Amniotic epithelial cell (primary cell): ENCODE measurements around a stretch of chr5.

DNA sequence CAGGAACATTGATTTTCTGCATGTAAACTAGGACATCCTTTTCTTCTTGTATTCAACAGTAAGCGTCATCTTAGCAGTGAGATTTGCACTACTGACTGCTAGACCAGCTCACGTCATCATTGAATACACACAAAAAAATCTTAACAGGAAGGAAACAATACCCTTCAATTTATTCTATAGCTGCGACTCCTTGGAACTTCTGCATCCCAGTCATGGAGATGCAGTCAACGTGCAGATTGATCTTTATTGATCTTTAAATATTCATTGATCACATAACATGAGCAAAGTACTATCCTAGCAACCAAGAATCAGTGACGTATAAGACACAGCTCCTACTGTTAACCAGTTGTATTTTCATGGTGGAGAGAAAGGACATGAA lies 135.7 kb downstream of the IRX1 start:
- RRBS = no CpG with 5 or more reads among the region's 5 CpGs

DNA sequence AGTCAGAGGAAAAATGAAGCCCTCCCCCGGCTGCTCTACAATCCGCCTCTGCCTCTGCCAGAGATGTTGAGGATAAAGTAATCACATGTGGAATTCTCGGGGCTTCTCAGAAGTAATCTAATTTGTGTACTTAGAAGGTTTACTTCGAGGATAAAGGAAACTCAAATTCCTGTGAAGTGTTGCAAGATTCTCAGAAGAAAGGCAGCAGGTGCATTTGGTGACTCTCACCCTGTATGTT lies 726.1 kb upstream of the ADAMTS16 start:
- RRBS = no CpG with 5 or more reads among the region's 4 CpGs

- RRBS = no CpG with 5 or more reads among the region's 13 CpGs
These were observed 5.8 kb downstream of the ADAMTS16 start for GRCh38 chr5:5145942-5146402.

- RRBS = no CpG with 5 or more reads among the region's 4 CpGs
These were observed 38.0 kb downstream of the ICE1 start for GRCh38 chr5:5460375-5460971.

DNA sequence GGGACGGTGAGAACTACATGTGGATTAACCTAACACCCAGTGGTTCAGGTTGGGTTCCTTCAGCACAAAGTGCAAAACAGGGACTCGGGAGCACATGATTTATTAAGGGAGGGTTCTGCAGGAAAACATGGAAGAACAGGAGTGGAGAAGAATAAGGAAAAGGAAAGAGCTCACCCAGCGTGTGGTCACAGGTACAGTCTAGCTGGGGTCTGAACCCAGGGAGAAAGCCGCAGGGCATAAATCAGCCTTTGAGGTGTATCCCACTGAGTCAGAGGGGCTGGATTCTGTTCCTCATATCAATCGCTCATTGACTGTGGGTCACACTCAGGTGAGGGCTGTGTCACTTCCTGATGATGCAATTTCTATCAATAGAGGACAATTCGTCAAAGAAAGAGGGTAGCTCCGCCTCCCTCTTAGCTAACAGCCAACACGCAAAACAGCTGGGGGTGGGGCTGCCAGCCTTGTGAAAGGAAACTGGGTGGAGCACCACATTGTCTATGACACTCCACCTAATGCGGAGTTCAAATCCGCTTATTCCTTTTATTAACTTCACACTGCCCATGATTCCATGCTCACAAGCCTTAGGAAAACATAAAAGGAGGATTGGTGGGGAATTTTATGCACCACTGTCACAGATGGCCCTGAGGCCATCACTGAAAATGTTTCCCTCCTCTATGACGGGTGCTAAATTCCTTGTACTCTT lies 176.1 kb downstream of the ICE1 start:
- RRBS = no CpG with 5 or more reads among the region's 11 CpGs

GRCh38 chr5:6485563-6485975 lies 36.9 kb downstream of the UBE2QL1 start:
- RRBS = no CpG with 5 or more reads among the region's 3 CpGs

GRCh38 chr5:6540394-6540956 lies 91.8 kb downstream of the UBE2QL1 start:
- RRBS = no CpG with 5 or more reads among the region's 4 CpGs

DNA sequence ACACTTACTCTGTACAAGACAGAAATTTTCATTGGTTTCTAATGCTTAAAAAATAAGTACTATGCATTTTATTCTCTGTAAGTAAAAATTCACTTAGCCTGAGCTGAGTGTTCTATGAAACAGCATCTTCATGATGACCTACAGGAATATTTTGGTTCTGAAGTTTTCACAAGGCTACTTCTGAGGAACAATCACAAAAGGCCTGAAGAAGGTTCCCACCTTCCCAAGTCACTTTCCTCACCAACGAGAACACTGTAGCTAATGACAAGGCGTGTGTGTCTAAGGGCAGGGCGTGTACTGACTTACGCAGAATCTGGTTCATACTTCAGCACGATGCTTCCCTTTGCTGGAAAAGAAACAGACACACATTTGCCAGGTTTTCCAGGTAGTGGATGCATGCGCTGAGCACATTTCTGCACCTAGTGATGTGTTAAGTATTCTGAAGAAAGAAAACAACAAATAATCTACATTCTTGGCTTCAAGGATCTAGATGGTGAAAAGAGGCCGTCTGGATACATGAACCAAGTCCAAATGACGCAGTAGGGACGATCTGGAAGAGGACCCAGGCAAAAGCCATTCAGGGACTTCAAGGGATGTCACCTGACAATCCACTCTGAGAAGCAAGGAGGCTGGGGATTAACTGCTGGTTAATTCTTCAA lies 30.6 kb downstream of the NSUN2 start:
- RRBS = no CpG with 5 or more reads among the region's 9 CpGs

DNA sequence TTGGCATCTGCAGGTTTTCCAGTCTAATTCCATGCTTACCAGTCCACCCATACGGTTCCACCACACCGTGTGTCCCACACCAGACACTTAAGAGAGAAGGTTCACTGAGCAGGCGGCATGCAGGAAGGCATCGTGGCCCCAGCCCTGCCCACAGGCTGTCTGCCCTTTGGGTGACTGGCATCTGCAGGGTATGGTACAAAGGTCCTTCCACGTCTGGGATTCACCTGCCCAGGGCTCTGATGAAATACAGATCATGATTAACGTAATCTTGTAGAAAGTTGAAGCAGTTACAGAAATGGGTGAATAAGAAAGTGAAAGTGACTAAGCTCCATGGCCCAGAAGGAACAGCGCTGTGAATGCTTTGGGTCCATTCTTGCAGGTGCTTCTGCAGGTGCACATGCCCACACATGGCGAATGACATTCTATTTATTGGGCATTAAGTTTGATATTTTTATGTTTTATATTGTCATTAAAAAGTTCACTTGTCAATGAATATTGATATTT lies 27.1 kb downstream of the SRD5A1 start:
- RRBS = no CpG with 5 or more reads among the region's 8 CpGs

DNA sequence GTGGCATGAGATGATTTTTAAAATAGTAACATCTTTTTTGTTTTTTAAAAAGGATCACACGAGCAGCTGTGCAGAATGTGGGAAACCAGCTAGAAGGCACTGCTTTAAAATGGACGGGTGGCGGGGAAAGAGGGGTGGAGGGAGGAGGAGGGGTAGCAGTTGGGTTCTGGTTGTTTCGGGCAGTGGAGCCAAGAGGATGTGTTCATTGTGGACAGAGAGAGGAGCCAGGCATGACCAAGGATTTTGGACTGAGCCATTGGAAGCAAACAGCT lies 1.6 kb upstream of the TENT4A start:
- RRBS = no CpG with 5 or more reads among the region's 4 CpGs

DNA sequence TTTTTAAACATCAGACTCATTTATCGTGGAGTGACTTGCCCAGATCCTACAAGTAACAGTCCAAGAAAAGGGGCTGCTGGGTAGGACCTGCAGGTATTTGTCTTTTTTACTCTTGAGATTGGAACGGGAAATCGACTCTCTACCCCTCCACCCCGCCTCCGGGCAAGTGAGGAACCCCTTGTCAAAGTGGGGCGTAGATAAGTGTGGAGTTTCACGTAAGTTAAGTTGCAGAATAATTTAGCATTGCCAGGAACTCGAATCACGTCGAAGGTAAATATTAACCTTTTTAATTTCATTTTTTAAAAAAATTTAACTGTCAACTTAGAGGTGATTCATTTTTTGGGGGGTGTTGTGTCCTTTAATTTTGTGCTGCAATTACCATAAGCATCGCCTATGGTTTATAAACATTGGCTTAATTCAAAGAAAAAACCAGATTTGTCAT lies 1.6 kb downstream of the TENT4A start:
- RRBS = no CpG with 5 or more reads among the region's 11 CpGs

DNA sequence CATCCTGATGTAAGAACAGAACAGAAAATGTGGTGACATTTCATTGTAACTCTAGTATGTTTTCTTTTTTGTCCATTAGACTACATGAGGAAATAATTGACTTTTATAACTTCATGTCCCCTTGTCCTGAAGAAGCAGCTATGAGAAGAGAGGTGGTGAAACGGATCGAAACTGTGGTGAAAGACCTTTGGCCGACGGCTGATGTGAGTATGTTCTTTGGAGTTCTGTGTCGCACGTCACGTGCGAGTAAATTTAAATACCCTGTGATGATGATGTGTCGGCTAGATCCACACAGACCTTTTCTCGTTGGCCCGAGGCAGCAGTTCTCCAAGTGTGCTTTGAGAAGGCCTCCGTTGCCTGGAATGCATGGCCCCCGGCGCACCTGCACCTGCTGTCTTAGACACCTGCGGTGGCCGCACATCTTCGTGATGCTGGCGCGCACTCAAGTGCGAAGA lies 24.2 kb downstream of the TENT4A start:
- RRBS = no CpG with 5 or more reads among the region's 20 CpGs

GRCh38 chr5:6757077-6757862 lies 44.0 kb downstream of the TENT4A start:
- RRBS = no CpG with 5 or more reads among the region's 11 CpGs

GRCh38 chr5:6765511-6766134 lies 52.4 kb downstream of the TENT4A start:
- RRBS = no CpG with 5 or more reads among the region's 14 CpGs

DNA sequence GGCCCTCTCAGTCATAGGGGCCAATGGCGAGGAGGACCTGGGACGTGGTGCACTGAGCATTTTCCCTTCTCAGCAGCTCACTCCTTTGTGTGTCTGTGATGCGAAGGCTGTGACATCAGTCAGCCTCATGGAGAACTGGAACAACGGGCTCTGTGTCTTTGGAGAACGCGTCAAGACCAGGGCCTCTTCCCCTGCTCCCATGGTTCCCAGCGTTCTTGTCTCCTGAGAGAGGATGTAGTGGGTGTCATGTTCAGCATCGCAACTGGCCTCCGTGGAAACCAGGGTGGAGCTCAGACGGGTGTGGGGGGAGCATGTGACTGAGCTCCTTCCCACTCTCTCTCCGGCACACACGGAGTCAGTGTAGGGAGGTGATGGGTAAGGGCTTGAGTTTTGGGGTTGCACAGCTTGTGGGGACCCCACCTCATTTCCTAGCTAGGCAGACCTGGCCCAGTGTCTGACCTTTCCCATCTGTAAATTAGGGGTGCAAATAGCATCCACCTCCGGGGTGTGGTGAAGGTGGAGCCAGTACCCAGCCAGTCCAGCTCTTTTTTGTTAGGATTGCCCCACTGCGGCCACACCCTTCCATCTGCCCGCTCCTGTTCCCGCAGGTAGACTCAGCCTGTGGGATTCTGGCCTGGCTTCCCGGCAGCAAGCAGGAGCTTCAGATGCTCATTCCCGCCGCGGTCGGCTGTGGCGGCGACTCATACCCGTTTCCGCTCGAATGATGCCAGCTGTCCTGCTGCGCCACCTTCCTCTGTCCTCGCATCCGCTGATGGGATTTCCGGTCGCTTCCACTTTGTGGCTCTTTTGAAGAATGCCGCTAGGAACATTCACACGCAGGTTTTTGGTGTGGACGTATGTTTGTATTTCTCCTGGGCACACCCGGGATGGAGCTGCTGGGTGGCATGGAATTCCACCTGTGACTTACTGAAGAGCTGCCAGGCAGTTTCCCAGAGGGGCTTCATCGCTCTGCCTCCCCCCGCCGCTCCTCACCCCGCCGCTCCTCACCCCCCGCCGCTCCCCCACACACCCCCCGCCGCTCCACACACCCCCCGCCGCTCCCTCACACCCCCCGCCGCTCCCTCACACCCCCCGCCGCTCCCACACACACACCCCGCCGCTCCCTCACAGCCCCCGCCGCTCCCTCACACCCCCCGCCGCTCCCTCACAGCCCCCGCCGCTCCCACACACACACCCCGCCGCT lies 60.0 kb downstream of the TENT4A start:
- RRBS = no CpG with 5 or more reads among the region's 60 CpGs

- RRBS = no CpG with 5 or more reads among the region's 11 CpGs
These were observed 155.1 kb downstream of the TENT4A start for GRCh38 chr5:6868259-6868765.

DNA sequence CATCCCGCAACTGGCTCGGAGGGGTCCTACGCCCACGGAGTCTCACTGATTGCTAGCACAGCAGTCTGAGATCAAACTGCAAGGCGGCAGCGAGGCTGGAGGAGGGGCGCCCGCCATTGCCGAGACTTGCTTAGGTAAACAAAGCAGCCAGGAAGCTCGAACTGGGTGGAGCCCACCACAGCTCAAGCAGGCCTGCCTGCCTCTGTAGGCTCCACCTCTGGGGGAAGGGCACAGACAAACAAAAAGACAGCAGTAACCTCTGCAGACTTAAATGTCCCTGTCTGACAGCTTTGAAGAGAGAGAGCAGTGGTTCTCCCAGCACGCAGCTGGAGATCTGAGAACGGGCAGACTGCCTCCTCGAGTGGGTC lies 225.1 kb upstream of the ADCY2 start:
- RRBS = no CpG with 5 or more reads among the region's 13 CpGs

DNA sequence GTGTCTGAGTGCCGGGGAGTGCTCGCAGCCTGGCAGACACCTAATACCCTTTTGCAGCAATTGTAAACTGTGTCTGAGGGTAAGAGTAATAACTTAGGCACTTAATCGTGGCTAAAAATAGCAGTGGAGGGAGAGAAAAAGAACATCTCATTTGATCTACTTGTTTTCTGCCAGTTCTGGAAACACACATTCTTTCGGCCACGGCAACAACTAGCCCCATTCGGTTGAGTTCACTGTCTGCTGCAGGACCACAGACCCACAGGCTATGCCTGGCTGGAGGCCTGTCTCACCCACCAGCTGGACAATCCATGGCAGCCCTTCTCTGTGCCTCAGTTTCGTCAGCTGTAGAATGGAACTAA lies 16.5 kb downstream of the ADCY2 start:
- RRBS = no CpG with 5 or more reads among the region's 7 CpGs

GRCh38 chr5:7871492-7871919 lies 2.6 kb downstream of the MTRR start:
- RRBS = no CpG with 5 or more reads among the region's 4 CpGs

DNA sequence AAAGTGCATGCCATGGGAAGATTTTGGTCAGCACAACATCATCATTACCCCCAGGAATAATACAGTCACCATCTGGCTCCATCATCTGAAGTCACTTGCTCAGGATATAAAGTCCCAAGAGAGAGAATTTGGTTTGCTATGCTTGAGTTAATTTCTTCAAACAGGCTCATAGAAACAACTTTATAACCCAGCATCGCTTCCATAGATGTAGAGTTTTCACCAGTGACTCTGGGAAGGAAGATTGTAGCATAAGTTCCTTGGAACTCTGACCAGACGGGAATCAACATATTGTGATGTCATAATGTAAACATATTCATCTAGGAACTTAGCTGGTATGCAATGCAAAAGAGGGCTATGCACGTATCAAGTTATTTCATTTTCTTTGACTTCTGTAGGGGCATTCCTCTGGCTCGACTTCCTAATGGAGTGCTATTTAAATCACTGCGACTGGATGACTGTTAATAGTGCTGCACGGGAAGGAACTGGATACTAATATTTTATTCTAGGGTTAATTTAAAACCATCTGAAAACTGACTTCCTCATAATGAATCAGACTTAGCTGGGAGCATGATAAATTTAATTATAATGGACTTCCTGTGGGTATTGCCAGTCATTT lies 145.2 kb downstream of the MTRR start:
- RRBS = no CpG with 5 or more reads among the region's 6 CpGs